ReNcell CX (cell line): ENCODE data around the genes KHDRBS1, RBBP4, SYNC and YARS1.

DNA sequence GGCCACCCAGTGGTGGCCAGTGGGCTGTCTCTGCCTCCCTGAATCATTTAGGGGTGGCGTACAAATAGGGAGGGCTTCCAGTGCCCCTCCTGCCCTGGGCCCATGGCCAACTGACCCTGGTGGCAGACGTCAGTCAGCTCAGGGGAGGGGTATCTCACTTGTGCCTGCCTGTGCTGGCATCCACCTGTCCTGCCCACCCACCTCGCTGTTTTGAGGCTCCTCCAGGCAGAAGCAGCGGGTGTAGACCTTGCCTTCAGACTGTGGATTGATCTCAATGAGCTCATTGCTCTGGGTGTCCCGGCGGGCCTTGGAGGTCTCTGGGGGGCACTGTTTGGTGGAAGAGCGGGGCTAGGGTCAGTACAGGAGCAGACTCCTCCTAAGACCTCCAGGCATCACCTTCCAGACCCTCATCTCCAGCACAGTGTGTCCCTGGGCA, 7.0 kb downstream of the COL16A1 start:
- PRO-cap, result no peak

DNA sequence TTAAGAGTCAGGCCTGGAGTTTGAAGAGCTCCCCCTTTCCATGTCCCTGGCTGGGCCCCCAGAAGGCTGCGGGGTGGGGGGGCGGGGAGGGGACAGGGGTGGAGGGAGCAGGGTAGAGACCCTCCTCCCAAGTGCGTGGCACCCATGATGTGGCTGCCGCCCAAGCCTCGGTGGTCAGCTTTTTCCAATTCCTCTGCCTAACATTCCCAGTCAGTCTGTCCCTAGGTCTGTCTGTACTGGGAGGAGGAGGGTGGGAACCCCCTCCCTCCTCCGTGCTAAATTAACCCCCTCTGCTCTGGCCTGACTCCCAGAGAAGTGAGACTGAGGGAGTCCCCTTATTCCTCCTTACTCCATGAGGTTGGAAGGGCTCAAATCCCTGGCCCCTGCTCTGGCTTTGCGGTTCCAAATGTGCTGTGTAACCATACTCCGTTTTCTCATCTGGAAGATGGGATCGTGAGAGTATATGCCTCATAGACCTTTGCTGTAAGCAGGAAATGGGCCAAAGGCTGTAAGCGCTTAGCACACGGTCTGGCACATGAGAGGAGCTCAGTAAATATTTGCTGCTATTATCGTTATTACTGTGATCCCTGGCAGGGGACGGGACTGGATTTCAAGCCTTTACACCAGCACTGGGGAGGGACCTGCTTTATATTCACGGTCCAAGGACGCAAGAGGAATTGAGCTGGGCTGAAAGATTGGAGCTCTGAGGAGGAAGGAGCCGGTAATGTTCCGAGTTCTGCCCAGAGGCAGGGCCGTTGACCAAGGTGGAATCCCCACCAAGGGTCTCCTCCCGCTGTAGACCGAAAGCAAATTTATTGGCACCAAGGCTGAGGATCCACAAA, 712 bp upstream of the COL16A1 start:
- PRO-cap, result no peak

DNA sequence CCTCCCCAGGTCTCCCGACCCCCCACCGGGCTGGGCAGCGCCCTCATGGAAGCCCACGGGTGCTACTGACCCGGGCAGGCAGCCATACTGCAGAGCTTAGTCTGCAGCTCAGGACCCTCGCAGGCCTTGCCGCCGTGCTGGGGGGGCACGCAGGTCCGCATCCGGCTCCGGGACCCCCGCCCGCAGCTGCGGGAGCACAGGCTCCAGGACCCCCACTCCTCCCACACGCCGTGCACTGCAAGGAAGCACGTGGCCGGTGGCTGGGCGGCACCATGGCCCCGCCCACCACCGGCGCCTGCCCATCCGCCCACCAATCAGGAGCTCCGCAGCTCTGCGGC, 21.4 kb downstream of the ADGRB2 start:
- PRO-cap, result no peak

- PRO-cap, result no peak
Measured at GRCh38 chr1:31811522-31811886, 4.3 kb downstream of the SPOCD1 start.

GRCh38 chr1:31848287-31848673, 32.5 kb upstream of the SPOCD1 start:
- PRO-cap, result no peak

- PRO-cap, result no peak
Measured at GRCh38 chr1:31905706-31906685, 32.2 kb downstream of the PTP4A2 start.

DNA sequence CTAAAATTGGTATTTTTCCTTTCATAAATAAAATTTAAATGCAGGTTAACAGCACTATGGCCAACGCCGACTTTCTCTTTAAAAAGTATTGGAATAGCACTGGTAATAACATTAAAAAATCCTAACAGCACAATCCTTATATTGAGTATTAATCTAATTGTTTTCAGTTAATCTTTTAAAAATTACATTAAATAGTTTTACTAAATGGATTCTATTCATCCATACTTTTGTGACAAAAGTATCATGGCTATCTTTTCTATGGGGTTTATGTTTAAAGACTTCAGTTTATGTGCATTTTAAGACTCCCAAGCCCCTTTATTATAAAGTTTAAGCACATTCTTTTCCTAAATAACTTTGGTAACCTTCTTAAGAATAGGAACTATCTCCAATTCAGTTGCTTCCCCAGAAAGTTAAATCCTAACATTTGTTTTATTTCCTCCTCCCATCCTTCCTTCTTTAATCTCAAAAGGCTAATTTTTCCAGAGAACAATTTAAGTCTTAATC, 8.9 kb downstream of the PTP4A2 start:
- PRO-cap, result no peak

- PRO-cap, result no peak
Measured at GRCh38 chr1:31984682-31985389, 28.8 kb upstream of the KHDRBS1 start.

- PRO-cap, result bidirectional peak, plus-strand start at chr1:32013876, minus-strand start at chr1:32013522
Measured at GRCh38 chr1:32013087-32013976, at the start of gene KHDRBS1. Gene KHDRBS1 (plus strand): TSS chr1:32013868.

- PRO-cap, result no peak
Measured at GRCh38 chr1:32037680-32038023, 24.0 kb downstream of the KHDRBS1 start.

- PRO-cap, result no peak
Measured at GRCh38 chr1:32103824-32104488, 3.9 kb upstream of the KPNA6 start.

GRCh38 chr1:32215841-32216710, 6.1 kb downstream of the TMEM234 start:
- PRO-cap, result no peak

DNA sequence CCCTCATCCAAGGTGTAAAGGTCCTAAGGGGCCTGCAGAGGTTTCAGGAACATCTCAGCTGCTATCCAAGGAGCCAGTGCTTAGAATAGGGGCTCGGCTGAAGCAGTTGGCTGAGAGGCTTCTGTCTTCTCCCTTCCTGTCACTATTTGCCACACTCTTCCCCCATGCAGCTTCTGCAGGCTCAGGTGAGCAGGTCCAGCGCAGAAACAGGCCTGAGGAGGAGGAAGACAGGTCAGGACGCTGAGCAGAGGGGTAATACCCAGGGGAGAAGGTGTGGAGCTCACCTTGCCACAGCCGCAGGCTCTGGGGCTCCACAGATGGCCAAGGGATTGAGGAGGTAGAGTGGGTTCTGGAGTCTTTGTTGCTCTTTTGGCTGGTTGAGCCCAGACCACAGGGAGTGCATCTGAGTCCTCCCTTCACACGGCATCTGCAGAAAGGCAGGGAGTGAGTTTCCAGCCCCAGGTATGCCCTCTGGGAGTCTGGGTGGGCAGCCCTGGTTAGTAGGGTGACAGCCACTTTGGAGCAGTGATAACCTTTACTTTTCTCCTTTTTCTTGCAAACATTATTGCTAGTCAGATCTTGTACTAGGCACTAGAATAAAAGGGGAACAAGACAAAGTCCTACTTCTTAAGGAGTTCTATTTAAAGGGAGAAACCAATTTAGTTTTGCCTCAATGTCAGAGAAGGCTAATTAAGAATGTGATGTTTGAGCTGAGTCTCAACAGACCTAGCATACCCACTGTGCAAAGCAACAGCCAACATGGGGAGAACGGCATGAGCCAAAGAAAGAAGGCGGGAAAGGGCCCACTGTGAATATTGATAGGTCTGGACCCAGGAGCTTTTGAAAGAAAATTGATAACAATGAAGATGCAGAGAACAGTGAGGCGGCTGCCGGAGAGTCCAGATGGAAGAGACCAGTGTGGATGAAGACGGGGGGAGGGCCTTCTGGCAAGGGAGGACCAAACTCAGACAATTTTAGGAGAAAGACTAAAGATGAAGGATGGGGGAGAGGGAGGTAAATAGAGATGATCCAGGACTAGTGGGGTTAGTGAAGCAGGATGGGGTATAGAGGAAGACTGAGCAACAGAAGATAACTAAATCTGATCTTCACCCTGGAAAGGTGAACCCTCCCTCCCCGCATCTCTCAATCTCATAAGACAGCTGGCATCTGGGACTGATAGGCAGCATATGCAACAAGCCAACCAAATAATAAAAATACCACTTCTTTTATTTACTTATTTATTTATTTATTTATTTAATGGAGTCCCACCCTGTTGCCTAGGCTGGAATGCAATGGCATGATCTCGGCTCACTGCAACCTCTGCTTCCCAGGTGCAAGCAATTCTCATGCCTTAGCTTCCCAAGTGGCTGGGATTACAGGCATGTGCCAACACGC, 10.0 kb downstream of the EIF3I start:
- PRO-cap, result no peak

GRCh38 chr1:32275353-32275931, 16.4 kb upstream of the HDAC1 start:
- PRO-cap, result no peak

DNA sequence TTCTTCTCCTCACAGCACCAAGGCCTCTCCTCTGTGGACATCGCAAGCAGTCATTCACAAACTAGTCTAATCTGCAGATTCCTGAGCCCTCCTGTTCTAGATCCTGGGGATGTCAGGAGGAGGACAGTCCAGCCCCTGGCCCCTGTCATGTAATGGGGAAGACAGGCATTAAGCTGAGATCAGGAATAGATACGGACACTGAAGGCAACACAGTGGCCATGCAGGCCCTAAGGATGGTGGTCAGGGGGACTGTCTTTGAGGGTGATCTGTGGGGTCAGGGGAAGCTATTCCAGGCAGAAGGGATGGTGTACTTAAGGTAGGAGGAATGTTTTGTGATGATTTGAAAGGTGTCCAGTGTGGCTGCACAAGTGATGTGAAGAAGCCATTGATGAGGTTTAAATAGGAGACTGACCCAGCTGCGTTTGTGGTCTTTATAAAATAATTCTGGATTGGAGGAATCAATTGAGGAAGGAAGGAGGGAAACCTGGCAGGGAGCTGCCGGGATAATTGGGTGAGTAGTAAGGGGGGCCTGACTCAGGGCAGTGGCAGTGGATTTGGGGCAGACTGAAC, 6.9 kb downstream of the FAM229A start:
- PRO-cap, result no peak

DNA sequence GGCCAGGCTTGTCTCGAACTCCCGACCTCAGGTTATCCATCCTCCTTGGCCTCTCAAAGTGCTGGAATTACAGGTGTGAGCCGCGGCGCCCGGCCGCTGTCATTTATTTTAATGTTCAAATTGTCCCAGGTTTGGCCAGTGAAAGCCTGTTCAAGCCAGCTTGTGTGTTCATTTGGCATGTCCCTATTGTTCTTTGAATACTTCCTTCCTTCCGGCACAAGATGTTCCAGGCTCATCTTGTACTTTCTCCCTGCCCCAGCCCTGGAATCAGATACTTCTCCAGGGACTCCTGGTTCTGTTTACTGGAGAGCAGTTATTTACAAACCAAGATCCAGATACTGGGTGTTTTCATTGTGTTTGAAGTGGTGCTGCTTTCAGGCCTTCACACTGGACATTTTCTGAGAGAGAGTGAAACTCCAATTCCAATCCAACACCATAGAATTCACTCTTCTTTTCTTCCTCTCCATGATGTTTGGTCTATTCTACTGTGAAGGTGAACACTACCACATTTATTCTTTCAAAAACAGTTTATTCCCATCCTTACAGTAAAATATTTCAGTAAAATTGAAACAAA, 37.1 kb downstream of the ZBTB8B start:
- PRO-cap, result no peak

GRCh38 chr1:32651081-32652299, at the start of gene RBBP4:
Gene RBBP4 (plus strand): TSS chr1:32651208.
- PRO-cap, result bidirectional peak, plus-strand start at chr1:32651313, minus-strand start at chr1:32650926; bidirectional peak, plus-strand start at chr1:32651491, minus-strand start at chr1:32651378

GRCh38 chr1:32702543-32703423, at the start of gene SYNC:
Gene SYNC (minus strand): TSS chr1:32702770.
- PRO-cap, result bidirectional peak, plus-strand start at chr1:32702802, minus-strand start at chr1:32702738; bidirectional peak, plus-strand start at chr1:32703217, minus-strand start at chr1:32703203

DNA sequence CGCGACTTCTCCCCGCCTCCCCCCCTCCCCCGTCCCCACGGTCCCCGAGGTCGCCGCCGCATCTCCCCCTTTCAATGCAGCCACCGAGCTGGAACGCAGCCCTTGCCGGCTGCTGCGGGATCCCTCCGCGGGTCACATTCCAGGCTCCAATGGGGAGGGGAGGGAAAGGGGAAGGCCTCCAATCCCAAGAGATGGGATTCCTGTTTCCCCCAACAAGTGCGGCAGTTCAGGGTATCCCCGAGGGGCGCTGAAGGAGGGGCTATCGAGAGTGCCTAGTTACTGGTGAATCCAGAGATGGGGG, 13.2 kb downstream of the KIAA1522 start:
- PRO-cap, result no peak

DNA sequence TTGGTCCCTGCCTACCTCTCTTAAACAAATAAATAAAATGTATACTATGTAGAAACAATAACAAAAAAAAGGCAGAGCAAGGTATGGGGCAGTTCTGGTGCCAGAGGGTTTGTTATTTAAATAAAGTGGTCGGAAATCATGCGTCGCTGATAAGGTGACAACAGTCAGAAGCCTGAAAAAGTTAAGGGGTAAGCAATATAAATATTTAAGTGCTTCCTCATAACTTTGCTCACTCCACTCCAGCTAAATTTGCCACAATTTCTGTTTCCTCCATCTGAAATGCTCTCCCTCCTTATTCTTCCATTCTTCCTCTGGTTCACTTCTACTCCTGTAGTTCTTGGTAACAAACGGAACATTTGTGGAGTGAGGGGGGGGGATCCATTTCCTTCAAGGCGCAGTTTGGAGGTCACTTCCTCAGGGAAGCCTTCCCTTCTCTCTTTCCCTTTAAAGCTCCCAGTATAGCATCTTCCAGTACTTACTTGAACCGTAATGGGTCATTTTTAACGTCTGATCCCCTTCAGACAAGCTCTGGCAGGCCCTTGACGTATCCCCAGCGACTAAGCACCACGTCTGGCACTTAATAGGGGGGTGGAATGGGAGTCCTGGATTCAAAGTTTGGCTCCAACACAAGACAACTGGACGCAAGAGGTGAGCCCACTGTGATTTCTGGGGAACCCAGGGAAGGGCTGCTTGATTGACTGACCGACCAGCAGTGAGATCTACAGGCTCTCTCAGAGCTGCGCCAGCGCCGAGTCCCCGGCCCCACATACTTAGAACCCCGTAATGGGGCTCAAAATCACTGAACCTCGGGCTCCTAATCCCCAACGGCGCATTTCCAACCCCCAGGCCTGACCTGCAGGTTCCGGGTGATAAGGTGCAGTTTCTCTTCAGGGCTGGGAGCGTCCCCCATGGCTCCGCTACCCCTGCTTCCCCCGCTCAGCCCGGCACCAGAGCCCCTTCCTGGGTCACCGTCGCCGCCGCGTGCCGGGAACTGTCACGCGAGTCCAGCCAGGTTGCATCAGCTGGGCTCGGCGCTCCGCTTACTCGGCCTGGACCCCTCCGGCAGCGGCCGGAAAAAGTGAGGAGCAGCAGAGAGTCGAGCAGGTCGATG, at the start of gene YARS1:
Gene YARS1 (minus strand): TSS at position 1,024 of the 1,111 bp plus-strand sequence.
- PRO-cap, result bidirectional peak, plus-strand start outside the sequence, minus-strand start at position 989 of the sequence